Caco-2 (cell line): ENCODE data around the gene PHLDA3.

GRCh38 chr1:200036264-200037216, 9.0 kb downstream of the NR5A2 start:
- PRO-cap: no peak
- RRBS: no CpG with 5 or more reads among the region's 29 CpGs

GRCh38 chr1:200043101-200043421, 15.6 kb downstream of the NR5A2 start:
- PRO-cap: no peak
- RRBS: no CpG with 5 or more reads among the region's 7 CpGs

GRCh38 chr1:200213444-200213855, 185.9 kb downstream of the NR5A2 start:
- PRO-cap: no peak
- RRBS: 76% methylated on average over 6 of the region's 25 CpGs

GRCh38 chr1:200405927-200406540, 3.8 kb downstream of the ZNF281 start:
- PRO-cap: no peak
- RRBS: no CpG with 5 or more reads among the region's 8 CpGs

- PRO-cap: no peak
- RRBS: no CpG with 5 or more reads among the region's 8 CpGs
Observed at GRCh38 chr1:200628168-200628901, 7.8 kb upstream of the KIF14 start.

DNA sequence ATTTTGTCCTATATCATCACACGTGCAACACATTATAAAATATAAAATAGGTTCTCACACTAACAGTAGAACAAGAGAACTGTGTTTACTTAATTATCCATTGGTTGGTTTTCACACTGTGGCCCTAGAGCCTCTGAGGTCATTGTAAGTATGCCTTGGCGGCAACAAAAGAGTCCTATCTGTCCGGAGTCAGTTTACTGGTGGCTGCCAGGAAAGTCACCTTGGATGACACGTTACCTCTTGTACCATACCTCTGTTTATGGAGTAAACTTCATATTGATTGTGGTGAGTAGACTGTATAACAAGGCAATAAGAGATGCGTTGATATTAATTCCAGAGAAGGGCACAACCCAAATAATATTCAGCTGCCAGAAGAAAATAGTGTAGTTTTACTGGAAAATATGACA, 20.3 kb upstream of the KIF14 start:
- PRO-cap: no peak
- RRBS: no CpG with 5 or more reads among the region's 5 CpGs

- PRO-cap: no peak
- RRBS: no CpG with 5 or more reads among the region's 1 CpG
Observed at GRCh38 chr1:200862140-200862558, 10.6 kb upstream of the GPR25 start.

- PRO-cap: no peak
- RRBS: no CpG with 5 or more reads among the region's 9 CpGs
Observed at GRCh38 chr1:200862687-200863410, 9.9 kb upstream of the GPR25 start.

DNA sequence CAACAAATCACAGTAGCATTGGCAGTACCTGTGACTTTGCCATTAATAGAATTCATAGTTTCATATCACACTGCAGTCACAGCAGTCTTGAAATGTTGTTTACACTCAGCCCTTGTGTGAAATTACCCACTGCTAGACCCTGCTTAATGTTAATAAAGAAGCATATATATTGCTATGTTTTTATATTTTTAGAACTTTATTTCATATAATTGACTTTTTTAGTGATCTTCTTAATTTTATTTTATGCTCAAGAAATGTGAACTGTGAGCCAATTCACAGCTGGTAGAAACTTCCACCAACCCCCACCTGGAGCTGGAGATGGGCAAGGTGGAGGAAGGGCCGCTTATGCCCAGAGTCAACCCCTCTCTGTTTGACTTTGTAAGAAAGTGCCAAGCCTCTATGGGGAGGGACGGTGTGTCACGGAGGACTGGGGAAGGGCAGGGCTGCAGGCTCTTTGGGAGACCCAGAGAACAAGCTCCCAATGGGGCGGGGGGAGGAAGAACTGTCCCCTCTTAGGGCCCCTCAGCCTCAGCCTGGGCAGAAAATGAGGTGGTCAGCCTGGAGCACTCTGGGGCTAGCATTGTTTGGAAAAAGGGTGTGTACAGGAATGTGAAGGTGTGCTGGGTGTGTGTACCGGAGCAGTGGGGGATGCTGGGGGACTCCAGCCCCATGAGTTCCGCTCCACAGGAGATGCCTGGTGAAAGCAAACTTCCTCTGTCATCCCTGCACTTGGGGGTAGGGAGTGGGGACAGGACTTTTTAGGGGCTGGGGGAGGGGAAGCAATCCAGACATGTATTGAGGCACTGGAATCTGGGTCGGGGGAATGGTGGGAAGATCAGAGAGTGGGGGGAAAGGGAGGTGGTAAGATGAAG, 1.4 kb upstream of the INAVA start:
- PRO-cap: bidirectional peak, plus-strand start at position 672 of the sequence, minus-strand start at position 546 of the sequence
- RRBS: no CpG with 5 or more reads among the region's 7 CpGs

GRCh38 chr1:201014513-201014877, 9.0 kb downstream of the KIF21B start:
- PRO-cap: no peak
- RRBS: no CpG with 5 or more reads among the region's 6 CpGs

DNA sequence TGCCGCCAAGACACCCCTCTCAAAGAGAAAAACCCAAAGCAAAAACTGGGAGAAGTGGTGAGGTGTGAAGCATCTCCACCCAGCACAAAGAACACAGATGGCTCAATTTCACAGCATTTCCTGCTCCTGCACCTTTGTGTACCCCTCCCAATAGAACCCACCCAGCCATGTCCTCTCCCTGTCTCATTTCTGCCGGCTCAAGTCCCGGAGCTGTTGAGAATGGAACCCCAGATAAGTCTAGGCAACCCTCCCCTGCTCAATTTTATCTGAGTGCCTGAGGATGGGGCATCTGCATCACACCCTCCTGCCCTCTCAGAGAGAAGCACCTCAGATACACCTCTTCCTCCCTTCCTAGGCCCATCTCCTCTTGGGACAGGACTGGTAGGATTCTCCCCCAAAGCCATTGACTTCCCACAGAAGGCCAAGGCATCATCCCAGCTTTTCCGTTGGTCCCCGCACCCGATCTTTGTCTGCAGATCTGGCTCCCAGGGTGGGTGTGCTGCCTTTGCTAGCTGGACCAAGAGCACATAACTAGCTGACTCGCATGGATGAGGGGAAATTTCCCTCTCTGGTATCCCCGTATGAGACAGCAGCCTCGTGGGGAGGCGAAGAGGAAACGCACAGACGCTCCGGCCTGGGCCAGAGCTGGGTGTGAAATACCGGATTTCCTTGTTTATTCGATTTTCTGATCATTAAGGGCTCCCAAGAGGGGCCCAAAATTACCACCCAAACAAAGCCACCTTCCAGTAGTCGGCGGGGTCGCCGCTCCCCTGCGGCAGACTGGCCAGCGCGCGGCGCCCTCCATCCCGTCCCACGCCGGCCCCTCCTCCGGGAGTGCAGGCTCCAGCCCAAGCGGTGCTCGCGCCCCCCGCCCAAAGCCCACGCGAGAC, 865 bp downstream of the KIF21B start:
- PRO-cap: no peak
- RRBS: 3% methylated on average over 4 of the region's 34 CpGs

GRCh38 chr1:201114879-201115331, 2.7 kb upstream of the CACNA1S start:
- PRO-cap: no peak
- RRBS: 92% methylated on average over 18 of the region's 50 CpGs

DNA sequence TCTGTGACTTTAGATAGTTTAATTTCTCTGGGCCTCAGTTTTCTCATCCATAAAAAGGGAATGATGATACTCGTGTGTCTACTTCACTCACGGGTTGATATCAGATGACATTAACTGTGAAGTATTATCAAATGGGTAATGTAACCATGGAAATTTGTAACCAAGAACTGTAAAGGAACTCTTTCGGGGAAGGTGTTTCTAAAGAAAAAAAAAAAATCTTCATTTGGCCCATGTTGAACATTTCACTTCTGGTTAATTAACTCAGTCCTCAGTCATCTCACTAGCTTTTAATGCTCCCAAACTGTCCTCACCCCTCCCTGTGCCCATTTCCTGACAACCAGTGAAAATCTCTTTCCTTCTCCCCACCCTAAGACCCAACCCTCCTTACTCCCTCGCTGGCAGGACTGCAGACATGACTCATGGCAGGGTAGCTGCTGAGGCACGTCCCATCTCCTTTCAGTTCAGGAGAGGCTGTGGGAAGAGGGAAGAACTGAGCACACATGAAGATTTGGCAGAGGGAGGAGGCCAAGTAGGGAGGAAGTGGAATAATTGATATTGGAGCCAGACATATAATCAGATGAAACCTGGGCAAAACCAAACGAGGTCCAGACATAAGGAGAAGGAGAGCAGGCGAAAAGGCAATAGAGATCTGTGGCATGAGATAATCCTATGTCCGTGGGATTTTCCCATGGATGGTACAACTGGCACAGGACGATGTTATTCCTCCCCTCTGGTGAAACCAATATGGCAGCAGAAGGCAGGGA, 12.6 kb downstream of the PKP1 start:
- PRO-cap: no peak
- RRBS: no CpG with 5 or more reads among the region's 9 CpGs

GRCh38 chr1:201298669-201299318, 15.5 kb downstream of the PKP1 start:
- PRO-cap: no peak
- RRBS: 77% methylated on average over 4 of the region's 7 CpGs

- PRO-cap: no peak
- RRBS: no CpG with 5 or more reads among the region's 10 CpGs
Observed at GRCh38 chr1:201299772-201300536, 16.6 kb downstream of the PKP1 start.

DNA sequence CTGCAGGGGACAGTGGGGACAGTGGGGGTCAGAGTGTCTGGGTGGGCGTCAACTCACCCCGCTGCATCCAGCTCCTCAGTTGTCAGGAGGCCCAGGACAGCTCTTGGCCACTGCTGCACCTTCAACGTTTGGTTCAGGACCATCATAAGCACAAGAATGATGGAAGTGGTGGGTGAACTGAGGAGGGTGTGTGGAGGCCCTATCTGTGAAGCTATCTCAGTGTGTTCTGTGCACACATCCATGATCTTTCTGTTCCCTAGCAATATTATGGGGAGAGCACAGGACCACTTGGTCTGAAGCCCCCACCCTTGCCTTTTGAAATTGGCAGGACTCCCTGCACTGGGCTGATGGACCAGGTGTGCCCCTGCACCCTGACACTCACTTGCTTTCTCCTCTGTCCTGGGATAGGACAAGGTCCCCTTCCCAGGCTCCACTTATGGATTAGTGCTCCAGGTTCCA, 21.6 kb downstream of the TNNT2 start:
- PRO-cap: no peak
- RRBS: no CpG with 5 or more reads among the region's 3 CpGs

GRCh38 chr1:201468353-201469456, at the start of gene PHLDA3:
Gene PHLDA3 (minus strand): TSS chr1:201469188.
- PRO-cap: unidirectional peak, minus-strand start at chr1:201468732; bidirectional peak, plus-strand start at chr1:201469368, minus-strand start at chr1:201469134
- RRBS: 22% methylated on average over 44 of the region's 116 CpGs

DNA sequence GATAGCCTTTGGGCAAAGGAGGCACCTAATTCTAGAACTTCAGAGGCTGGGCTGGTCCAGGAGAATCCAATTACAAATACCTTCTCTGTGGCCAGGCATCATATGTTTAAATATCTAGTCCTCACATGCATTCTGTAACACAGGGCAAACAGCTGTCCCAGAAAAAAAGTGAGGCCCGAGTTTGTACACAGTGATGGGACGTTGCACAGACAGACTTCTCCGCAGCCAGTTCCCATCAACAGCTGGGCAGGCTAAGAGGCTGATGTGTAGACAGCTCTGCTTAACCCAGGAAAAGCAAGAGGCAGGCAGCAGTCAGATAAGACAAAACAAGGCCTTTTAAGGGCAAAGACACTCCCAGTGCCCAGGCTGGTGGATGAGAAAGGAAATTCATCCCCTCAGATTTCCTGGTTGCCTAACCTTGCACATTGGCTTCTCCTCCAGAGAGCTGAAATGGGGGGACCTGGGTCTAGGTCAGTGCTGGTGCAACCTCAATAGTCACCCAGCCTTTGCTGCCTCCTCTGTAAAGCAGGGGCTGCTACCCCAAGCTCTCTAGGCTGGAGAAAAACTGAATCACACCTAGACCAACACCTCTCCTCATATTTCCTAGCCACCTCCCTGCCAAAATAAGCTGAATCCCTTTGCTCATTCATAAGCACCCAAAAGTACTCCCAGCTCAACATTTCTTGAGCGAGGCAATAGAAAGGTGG, 17.2 kb upstream of the PHLDA3 start:
- PRO-cap: no peak
- RRBS: no CpG with 5 or more reads among the region's 4 CpGs

GRCh38 chr1:201541249-201541524, 2.3 kb downstream of the NAV1 start:
- PRO-cap: no peak
- RRBS: no CpG with 5 or more reads among the region's 1 CpG

DNA sequence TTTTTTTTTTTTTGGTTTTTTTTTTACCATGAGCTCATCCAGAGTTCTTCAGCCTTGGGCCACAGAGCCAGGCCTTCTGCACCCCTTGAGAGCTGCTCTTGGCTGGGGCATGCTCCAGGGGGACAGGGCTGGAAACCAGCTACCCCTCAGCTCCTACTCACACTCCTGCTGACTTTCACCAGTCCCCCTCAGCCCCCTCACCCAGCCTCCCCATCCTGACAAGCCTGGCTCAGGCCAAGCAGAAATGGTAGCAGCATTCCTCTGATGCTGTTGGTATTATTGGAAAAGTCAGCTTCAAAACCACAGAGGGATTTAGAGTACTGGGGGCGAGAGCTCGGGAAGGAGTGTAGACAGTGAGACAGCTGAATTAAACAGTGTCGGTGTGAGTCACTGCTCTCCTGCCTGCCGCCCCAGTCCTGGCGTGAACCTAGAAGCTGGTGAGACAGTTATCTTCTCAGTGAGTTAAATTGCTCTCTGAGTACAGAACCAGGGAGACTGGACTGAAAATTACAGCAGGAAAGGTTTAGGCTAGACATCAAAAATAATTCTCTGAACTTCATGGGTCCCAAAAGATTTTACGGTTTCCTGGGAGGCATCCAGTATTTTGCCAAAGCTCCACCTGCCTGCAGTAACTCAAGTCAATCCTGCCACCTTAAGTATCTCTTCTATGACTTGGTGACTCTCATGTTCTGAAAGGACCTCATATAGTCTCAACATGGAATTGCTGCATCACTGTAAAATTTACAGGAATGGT, 63.9 kb downstream of the NAV1 start:
- PRO-cap: no peak
- RRBS: no CpG with 5 or more reads among the region's 6 CpGs